Esophagus muscularis mucosa (tissue), 4 donors: Measurements from ENCODE around the genes ABCC10 and GTPBP2.

GRCh38 chr6:43427109-43428030, at the start of gene ABCC10:
Gene ABCC10 (plus strand): TSS chr6:43427541.
- PRO-cap, result bidirectional peak, plus-strand start at chr6:43427544, minus-strand start at chr6:43427322; bidirectional peak, plus-strand start at chr6:43427875, minus-strand start at chr6:43427785
- RAMPAGE, long total RNA, 4 experiments, result start-site peak on the plus strand in 3 of 4 experiments, at chr6:43427541-43427925 at its widest, 13 to 59 reads per replicate

- PRO-cap, result no peak
- RAMPAGE, long total RNA, 4 experiments, result no peak in any of the 4 experiments
Observed at GRCh38 chr6:43493822-43494366, 16.3 kb downstream of the LRRC73 start.

- PRO-cap, result no peak
- RAMPAGE, long total RNA, 4 experiments, result no peak in any of the 4 experiments
Observed at GRCh38 chr6:43510592-43511292, 596 bp upstream of the LRRC73 start.

GRCh38 chr6:43515474-43516255, 1.1 kb downstream of the YIPF3 start:
- PRO-cap, result no peak
- RAMPAGE, long total RNA, 4 experiments, result no peak in any of the 4 experiments

GRCh38 chr6:43628736-43629321, at the start of gene GTPBP2:
Gene GTPBP2 (minus strand): TSS chr6:43629264.
- PRO-cap, result bidirectional peak, plus-strand start at chr6:43628922, minus-strand start at chr6:43628868; bidirectional peak, plus-strand start at chr6:43629493, minus-strand start at chr6:43629237
- RAMPAGE, long total RNA, 4 experiments, result no peak in any of the 4 experiments

- PRO-cap, result no peak
- RAMPAGE, long total RNA, 4 experiments, result no peak in any of the 4 experiments
Observed at GRCh38 chr6:43769067-43769571, 892 bp upstream of the VEGFA start.

DNA sequence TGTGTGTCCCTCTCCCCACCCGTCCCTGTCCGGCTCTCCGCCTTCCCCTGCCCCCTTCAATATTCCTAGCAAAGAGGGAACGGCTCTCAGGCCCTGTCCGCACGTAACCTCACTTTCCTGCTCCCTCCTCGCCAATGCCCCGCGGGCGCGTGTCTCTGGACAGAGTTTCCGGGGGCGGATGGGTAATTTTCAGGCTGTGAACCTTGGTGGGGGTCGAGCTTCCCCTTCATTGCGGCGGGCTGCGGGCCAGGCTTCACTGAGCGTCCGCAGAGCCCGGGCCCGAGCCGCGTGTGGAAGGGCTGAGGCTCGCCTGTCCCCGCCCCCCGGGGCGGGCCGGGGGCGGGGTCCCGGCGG, 236 bp upstream of the VEGFA start:
- PRO-cap, result bidirectional peak, plus-strand start outside the sequence, minus-strand start at position 292 of the sequence
- RAMPAGE, long total RNA, 4 experiments, result no peak in any of the 4 experiments

DNA sequence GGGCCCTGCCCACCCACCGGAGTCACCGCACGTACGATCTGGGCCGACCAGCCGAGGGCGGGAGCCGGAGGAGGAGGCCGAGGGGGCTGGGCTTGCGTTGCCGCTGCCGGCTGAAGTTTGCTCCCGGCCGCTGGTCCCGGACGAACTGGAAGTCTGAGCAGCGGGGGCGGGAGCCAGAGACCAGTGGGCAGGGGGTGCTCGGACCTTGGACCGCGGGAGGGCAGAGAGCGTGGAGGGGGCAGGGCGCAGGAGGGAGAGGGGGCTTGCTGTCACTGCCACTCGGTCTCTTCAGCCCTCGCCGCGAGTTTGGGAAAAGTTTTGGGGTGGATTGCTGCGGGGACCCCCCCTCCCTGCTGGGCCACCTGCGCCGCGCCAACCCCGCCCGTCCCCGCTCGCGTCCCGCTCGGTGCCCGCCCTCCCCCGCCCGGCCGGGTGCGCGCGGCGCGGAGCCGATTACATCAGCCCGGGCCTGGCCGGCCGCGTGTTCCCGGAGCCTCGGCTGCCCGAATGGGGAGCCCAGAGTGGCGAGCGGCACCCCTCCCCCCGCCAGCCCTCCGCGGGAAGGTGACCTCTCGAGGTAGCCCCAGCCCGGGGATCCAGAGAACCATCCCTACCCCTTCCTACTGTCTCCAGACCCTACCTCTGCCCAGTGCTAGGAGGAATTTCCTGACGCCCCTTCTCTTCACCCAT, 1.7 kb downstream of the VEGFA start:
- PRO-cap, result bidirectional peak, plus-strand start at position 50 of the sequence, minus-strand start at position 147 of the sequence; bidirectional peak, plus-strand start at position 456 of the sequence, minus-strand start at position 408 of the sequence
- RAMPAGE, long total RNA, 4 experiments, result start-site peak on the plus strand in 1 of 4 experiments, centred at position 480 of the sequence, 37 reads per replicate

- PRO-cap, result no peak
- RAMPAGE, long total RNA, 4 experiments, result no peak in any of the 4 experiments
Observed at GRCh38 chr6:43776028-43776964, 6.3 kb downstream of the VEGFA start.

- PRO-cap, result no peak
- RAMPAGE, long total RNA, 4 experiments, result no peak in any of the 4 experiments
Observed at GRCh38 chr6:43776965-43777715, 7.1 kb downstream of the VEGFA start.

- PRO-cap, result no peak
- RAMPAGE, long total RNA, 4 experiments, result no peak in any of the 4 experiments
Observed at GRCh38 chr6:43777776-43778739, 8.0 kb downstream of the VEGFA start.

- PRO-cap, result no peak
- RAMPAGE, long total RNA, 4 experiments, result no peak in any of the 4 experiments
Observed at GRCh38 chr6:43779625-43780341, 9.8 kb downstream of the VEGFA start.

DNA sequence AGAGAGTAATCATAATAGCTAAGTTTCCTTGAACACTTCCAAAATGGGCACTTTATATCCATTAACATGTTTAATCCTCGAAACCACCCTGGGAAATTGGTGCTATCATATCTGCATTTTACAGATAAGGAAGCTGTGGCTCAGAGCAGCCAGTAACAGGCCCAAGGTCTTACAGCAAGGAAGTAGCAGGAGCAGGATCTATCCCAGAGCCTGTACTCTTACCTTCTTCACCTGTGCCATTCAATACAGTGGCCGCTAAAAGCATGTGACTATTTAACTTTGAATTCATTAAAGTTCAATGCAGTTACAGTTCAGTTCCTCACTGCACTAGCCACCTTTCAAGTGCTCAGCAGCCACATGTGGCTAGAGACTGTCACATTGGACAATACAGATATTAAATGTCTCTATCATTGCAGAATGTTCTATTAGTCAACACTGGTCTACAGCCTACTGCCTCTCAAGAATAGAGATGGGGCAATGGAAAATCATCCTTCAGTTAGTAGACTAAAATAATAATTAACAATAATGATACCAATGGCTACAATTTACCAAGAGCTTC, 146.8 kb downstream of the VEGFA start:
- PRO-cap, result no peak
- RAMPAGE, long total RNA, 4 experiments, result no peak in any of the 4 experiments

DNA sequence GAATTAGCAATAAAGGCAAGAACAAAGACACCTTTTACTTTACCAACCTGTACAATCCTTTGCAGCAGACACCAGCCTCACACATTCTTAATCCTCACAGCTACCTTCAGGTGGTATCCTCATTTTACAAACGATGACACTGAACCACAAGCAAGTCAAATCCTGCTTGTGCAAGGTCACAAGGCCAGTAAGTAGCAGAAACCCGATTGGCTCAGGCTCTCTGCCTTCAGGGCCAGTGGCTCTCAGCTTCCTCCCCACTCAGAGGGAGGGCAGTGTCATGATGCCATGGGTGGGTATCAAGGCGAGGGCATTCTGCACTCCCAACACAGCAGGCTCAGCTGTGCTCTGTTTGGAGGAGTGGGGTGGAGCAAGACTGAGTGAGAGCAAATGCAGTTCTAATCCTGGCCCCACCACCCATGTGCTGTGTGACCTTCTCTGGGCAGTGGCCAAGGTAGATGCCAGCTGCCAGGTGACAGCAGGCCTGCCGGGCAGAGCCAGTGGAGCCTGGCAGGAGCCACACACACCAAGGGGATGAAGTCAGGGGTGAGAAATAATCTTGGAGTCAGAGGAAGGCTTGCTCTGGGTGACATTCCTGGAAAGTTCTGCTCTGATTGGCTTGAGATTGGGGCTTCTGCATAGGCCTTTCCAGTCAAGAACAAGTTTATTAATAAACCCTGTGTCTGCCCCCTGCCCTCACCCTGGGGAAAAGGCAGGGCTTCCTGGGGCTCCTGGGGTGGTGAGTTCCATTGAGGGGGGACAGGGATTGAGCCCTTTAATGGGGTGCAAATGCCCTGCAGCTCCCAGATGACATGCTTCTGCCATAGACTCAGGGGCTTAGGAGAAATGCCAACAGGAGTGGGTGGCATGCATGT, 134.5 kb downstream of the MRPL14 start:
- PRO-cap, result unidirectional peak, minus-strand start at position 351 of the sequence
- RAMPAGE, long total RNA, 4 experiments, result no peak in any of the 4 experiments

GRCh38 chr6:44043598-44044636, 83.3 kb downstream of the MRPL14 start:
- PRO-cap, result unidirectional peak, minus-strand start at chr6:44044250
- RAMPAGE, long total RNA, 4 experiments, result no peak in any of the 4 experiments

GRCh38 chr6:44051523-44051969, 75.7 kb downstream of the MRPL14 start:
- PRO-cap, result bidirectional peak, plus-strand start at chr6:44051755, minus-strand start at chr6:44051697
- RAMPAGE, long total RNA, 4 experiments, result no peak in any of the 4 experiments

DNA sequence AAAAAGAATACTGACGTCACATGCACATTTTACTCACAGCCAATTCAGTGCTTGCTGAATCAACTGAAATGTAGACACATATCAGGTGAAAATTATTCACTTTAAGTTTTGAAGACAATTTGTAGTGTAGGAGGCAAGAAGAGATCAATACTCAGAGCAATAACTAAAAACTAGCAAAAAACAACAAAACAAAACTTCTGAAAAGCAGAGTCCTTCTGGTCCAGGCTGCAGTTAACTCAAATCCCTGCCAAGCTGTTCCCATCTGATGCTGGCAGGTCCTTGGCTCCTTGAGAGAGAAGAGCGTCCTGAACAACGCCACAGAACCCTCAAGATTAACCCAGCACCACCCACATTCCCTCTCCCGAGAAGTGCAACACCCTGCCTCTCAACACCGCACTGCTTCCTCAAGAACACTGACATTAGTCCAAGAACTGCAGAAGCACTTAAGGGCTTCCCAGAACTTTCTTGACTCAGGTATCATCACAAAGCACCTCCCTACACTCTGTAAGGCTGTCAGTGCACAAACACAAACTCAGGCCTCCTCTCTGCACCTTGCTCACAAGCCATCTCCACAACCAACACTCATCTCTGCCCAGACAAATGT, 7.6 kb downstream of the MRPL14 start:
- PRO-cap, result no peak
- RAMPAGE, long total RNA, 4 experiments, result no peak in any of the 4 experiments

- PRO-cap, result no peak
- RAMPAGE, long total RNA, 4 experiments, result no peak in any of the 4 experiments
Observed at GRCh38 chr6:44130096-44130449, 2.7 kb downstream of the TMEM63B start.

- PRO-cap, result no peak
- RAMPAGE, long total RNA, 4 experiments, result no peak in any of the 4 experiments
Observed at GRCh38 chr6:44177078-44177582, 18.5 kb downstream of the CAPN11 start.

DNA sequence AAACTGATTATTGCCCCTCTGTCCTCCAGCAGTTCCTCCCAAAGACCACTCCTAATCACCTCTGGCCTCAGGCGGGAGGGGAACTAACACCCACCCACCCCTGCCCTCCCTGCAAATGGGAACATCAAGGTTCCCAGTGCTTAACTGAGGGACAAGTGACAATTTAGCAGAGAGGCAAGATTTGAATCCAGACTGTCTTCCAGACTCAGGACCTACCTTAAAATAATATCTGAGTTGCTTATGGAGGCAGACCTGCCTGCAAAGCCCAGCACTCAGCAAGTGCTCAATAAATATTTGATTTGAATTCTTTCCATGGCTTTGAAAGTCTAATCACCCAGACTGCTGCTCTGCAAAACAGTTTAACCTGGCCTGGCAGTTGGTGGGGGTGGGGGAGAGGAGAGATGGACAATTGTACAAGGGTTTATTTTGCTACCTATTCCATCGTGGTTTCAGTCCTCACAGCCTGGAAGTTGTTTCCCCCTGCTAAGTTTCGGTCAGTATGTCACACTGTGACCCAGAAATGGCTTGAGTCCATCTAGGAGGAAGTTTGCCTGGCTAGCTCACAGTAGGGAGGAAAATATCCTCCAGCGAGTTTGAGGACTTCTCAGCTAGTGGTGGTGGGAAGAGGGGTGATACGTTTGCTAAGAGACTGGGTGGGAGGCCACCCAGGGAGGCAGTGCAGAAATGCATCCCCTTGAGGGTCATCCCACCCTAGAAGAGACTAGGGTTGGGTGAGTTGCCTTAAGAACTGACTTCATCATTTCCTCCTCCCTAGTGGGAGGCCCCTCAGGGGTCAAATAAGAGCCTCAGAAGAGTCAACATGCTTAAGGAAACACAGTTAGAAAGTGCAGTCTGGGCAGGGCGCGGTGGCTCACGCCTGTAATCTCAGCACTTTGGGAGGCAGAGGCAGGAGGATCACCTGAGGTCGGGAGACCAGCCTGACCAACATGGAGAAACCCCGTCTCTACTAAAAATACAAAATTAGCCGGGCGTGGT, 1.5 kb downstream of the MYMX start:
- PRO-cap, result unidirectional peak, plus-strand start at position 837 of the sequence
- RAMPAGE, long total RNA, 4 experiments, result no peak in any of the 4 experiments